LUHMES (cell line): ENCODE data around the genes PPM1B and SRBD1.

DNA sequence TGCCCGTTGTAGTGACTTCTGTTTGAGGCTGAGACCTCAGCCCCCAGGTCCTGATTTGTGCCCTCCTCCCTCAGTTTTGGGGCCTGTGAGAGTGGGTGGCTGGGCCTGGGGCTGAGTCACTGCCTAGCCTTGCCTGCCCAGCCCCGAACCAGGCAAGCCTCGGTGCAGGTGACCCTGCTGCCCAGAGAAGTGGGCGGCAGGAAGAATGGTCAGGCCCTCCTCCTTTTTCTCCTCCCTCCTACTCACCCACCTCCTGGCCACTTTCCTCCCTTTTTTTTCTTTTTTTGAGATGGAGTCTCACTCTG lies 66.6 kb downstream of the ZFP36L2 start:
- PRO-cap = no peak

DNA sequence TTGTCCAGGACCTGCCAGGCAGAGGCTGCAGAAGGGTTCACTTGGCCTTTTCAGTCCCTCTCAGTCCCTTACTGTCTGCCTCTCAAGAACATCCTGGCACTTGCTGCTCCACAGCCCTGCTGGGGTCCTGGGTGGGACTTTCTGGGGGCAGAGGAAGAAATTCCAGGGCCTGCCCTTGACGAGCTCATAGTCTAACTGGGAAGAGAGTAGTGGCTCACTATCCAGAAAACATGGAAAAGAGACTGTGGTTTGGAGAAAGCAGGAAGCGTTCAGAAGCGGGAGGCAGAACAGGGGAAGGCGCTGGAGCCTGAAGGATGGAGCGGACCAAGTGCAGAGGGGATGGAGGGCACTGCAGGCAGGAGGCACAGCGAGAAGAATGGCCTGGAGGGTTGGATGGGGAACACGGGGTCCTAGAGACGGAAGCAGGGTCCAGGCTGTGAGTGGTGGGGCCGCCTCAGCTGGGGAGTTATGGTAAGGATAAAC lies 58.1 kb downstream of the ZFP36L2 start:
- PRO-cap = no peak

GRCh38 chr2:43223422-43224599 lies 2.6 kb downstream of the ZFP36L2 start:
- PRO-cap = bidirectional peak, plus-strand start at chr2:43224387, minus-strand start at chr2:43224305

DNA sequence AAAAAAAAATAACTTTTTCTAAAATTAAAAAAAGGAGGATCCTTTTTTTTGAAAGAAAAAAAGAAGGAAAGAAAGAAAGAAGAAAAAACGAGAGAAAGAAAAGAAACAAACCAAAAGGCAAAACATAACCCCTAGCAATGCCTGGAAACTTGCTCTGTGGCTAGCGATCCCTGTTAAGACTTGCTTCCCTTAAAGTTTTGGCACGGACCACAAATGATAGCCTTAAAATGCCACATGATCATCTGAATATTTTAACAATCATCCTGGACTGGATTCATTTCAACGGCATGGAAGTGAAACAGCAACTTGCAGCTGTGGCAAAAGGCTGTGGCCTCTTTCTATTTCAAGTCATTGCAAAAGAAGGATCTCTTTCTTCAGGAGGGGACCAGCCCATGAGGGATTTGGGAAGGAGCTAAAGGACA lies 107.1 kb upstream of the ZFP36L2 start:
- PRO-cap = no peak

- PRO-cap = no peak
Observed at GRCh38 chr2:43408095-43408559, 181.7 kb upstream of the ZFP36L2 start.

- PRO-cap = no peak
Observed at GRCh38 chr2:43426108-43426906, 169.5 kb downstream of the THADA start.

GRCh38 chr2:43486351-43487070 lies 109.3 kb downstream of the THADA start:
- PRO-cap = no peak

DNA sequence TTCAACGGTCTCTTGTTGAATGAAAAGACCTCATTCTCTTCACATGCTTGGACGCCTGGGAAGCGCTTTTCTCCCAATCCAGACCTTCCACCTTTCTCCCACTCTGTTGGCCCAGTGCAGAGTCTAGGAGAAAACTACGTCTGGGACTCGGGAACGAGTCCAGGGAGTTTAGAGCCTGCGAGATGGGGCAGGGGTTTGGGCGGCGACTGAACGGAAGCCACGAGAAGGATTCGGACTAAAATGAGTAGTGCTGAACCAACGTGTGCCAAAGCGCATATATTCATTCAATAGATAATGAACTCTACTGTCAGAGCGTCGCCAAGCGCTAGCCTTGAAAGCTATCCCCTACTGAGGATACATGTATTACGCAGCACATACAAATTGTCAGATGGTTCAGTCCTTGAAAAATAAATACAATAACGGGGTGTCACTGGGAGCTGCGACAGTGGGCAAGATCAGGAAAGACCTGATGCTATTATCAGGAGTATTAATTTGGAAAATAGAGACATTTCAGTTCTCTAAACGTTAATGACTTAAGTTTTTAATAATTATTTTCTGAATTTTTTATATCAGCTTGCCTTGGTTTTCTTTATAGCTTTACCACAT lies 521 bp upstream of the THADA start:
- PRO-cap = no peak

GRCh38 chr2:43806452-43807118 lies 32.1 kb downstream of the ABCG5 start:
- PRO-cap = no peak

- PRO-cap = no peak
Observed at GRCh38 chr2:43905398-43906090, 66.8 kb downstream of the ABCG8 start.

GRCh38 chr2:44086740-44087716 lies 81.6 kb upstream of the PPM1B start:
- PRO-cap = no peak

- PRO-cap = unidirectional peak, plus-strand start at chr2:44168901
Observed at GRCh38 chr2:44168628-44169340, at the start of gene PPM1B. Gene PPM1B (plus strand): TSS chr2:44168875.

- PRO-cap = no peak
Observed at GRCh38 chr2:44170908-44171636, 2.4 kb downstream of the PPM1B start.

- PRO-cap = no peak
Observed at GRCh38 chr2:44348164-44348816, 13.0 kb downstream of the PREPL start.

GRCh38 chr2:44361070-44361323 lies 297 bp downstream of the PREPL start:
- PRO-cap = no peak

- PRO-cap = no peak
Observed at GRCh38 chr2:44755689-44756126, 185.8 kb upstream of the SIX3 start.

DNA sequence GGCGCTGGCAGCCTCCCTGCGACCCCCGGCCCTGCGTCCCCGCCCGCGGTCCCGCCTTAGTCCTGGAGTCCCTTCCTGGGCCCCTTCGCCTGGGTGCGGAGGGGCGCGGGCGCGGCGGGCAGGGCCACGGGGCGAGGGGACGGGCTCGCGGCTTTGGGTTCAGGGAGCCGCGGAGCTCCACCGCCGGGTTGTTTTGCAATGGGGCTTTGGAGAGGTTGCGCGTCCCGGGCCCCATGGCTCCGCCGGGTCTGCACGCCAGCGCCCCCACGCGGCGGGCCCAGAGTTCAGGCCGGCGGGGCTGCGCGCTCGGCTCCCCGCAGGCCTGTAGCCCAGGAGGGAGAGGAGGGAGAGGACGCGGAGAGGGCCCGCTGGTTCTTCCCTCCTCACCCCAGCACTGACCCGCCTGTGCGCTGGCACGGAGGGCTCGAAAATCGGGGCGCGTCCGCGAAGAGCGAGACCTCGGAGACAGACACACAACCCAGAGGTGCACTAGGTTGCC lies 4.8 kb upstream of the SIX2 start:
- PRO-cap = bidirectional peak, plus-strand start at position 327 of the sequence, minus-strand start at position 201 of the sequence

- PRO-cap = no peak
Observed at GRCh38 chr2:45236948-45237491, 227.8 kb upstream of the SIX2 start.

DNA sequence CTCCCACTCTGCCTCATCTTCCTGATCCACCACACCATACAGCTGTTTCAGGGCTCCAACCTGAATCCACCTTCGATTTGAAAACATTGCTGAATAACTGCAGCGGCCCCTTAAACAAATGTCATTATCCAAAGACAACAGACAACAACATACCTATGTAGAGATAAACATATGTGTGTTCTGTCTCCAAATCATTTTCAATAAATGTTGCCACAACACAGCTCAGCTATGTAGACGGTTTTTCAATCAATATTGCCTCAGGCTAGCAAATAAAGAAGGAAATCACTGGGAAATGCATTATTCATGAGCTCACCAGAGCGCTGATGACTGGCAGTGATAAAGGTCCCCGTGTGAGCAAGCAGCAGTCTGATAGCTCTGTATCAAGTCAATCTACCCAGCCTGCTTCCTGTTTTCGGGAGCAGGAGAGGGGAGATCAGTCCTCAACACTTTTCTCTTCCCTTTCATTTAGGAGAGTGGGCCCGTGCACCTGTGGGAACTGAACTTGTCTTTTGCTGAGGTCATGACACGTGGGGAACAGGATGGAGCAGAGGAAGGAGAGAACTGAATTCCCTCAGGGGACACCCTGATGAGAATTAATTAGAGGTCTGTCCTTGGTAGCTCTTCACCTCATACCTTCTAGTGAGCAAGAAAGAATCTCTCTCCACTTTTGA lies 253.8 kb upstream of the SIX2 start:
- PRO-cap = no peak

GRCh38 chr2:45610386-45611588 lies at the start of gene SRBD1:
Gene SRBD1 (minus strand): TSS chr2:45611267.
- PRO-cap = bidirectional peak, plus-strand start at chr2:45610634, minus-strand start at chr2:45610544; bidirectional peak, plus-strand start at chr2:45611402, minus-strand start at chr2:45611241